Foreskin keratinocyte (primary cell): ENCODE measurements around the gene OSMR.

DNA sequence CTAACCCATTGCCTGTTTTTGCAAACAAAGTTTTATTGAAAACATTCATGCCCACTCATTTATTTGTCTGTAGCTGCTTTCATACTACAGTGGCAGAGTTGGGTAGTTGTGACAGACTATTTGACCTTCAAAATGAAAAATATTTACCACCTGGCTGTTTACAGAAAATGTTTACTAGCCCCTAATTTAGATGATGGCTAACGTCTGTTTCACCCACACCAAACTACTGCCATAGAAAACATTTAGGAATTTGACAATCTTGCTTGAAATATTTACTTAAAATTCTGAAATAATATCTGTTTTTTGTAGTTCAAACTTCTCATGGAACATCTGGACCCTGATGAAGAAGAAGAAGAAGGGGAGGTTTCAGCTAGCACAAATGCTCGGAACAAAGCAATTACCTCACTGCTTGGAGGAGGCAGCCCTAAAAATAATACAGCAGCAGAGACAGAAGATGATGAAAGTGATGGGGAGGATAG lies 185.7 kb downstream of the CPLANE1 start:
- RAMPAGE, total RNA: no peak

- RAMPAGE, total RNA: no peak
These were observed 184.6 kb downstream of the CPLANE1 start for GRCh38 chr5:37064616-37064914.

DNA sequence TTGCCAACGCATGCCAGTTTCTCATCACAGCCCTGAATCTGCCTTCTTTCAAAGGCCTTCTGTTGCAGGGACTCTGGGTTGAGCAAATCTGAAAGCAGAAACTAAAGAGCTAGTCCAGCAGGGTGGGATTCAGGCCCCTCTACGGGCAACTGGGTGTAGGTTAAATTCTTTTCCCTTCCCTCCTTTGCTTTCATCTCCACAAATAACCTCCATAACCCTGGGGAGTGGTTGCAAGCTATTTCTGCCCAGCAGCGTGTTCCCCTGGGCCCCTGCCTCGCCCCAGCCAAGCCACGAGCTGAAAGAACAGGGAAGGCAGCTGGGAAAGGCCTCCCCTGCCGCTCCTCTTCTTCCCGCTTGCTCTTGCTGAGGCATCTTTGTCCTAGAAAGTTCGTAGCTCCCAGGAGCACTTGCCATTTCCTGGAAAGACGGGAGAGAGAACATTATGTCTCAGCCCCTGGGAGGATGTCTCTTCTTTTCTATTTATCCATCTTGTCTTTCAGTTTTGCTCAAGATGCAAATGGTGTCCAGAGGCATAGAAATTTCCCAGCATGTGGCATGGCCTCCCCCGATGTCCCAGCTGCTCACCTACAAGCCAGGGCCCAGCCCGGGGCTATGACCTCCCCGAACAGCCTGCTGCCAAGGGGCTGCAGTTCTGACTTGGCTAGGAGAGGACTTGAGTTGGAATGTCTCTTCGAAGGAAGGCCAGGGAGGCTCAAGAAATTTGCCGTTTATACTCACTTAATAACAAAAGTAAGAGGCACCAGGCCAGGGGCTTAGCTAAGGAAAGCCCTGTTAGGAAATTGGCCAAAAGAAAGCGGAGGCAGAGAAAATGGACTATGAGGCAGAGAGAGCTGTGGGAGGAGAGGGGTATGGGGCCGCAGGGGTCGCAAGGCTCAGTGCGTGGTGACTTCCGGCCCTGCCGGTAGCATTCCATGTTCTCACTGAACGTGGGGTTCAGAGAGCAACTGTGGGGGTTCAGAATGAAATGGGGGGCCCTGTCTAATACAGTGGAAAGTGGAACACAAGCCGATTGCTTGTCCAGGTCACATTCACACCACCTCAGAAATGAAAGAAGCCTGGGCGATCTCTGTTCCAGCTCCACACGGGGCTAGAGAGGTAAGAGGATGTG lies 87.3 kb downstream of the LIFR start:
- RAMPAGE, total RNA: no peak

DNA sequence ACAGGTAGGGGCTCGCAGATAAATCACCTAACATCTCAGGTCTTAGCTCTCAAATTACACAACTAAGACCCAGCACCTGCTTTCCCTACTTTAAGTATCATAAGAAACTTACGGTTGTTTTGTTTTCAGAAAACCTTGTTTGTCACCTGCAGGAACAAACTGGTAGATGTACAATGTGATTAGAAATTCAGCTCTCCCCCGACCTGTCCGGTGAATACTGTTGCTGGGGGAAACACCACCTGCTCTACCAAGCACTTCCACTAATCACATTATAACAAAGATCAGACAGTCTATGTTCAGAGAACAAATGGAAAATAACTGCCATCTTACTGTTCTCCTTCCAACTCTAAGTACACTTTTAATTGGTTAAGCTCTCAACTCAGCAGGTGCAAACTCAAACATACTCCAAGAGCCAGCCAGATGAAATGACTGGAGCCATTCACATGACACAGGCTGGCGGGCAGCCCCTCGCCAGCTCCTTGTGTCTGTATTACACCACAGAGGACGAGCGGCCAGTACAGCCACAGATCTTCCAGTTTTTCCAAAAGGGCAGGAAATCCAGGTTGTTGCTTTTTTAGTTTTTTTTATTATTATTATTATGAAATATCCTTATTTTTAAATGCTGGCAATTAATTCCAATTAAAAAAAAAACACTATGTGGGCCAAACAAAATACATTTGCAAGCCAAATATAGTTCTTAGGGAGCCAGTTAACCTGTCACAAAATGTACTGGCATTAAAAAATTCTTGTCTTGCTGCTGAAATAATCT lies 16.1 kb downstream of the LIFR start:
- RAMPAGE, total RNA: no peak

- RAMPAGE, total RNA: no peak
These were observed 8.1 kb downstream of the LIFR start for GRCh38 chr5:38548329-38548861.

- RAMPAGE, total RNA: no peak
These were observed 33.1 kb upstream of the LIFR start for GRCh38 chr5:38589531-38589956.

DNA sequence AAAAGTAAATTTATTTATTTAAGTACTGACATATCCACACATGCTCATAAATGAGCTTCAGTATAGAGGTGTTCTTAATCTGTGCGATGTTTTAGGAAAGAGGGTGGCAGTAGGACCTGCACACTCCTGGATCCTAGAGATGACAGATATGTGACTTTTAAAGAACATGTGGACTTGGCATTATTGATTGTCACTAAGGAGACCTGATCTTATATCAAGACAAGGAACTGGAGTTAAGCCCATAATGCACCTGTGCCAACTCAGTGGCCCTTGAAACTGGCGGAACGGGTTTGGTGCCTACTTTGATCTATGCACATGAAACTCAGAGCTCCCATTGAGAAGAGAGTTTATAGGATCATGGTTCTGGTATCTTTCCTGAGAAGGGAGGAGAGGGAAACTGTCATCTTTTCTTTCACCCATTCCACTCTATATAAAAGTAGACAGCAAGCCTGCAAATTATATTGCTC lies 57.7 kb upstream of the LIFR start:
- RAMPAGE, total RNA: no peak

GRCh38 chr5:38662138-38662633 lies 105.7 kb upstream of the LIFR start:
- RAMPAGE, total RNA: no peak

DNA sequence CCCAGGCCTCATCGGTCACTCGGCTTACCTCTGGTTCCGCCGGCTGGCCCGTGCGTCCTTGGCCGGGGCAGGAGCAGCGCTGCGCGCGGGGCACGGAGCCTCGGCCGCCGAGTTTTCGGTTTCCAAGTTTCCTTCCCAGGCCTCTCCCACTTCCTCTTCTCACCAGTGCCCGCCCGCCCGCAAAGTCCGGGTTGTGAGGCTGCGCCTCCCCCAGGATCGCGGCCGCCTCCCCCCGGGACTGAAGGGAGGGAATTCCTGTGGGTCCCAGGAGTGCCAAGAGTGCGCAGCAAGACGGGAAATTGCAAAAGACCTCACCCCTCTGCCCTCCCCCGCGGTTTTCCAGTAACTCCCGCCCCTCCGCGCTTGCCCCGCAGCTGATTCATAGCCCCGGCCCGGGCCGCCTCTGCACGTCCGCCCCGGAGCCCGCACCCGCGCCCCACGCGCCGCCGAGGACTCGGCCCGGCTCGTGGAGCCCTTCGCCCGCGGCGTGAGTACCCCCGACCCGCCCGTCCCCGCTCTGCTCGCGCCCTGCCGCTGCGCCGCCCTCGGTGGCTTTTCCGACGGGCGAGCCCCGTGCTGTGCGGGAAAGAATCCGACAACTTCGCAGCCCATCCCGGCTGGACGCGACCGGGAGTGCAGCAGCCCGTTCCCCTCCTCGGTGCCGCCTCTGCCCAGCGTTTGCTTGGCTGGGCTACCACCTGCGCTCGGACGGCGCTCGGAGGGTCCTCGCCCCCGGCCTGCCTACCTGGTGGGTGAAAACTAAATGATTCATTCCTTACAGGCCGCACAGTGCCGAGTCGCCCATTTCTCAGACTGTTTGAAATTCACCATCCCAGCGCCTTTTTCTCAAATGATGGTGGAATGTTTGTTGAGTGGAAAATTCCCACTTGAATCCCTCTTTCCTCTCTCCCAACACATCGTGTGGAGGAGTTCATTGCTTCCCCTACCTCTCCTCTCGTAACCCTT lies at the start of gene OSMR:
Gene OSMR, plus strand, starts transcription at position 373 of the 966 bp plus-strand sequence.
- RAMPAGE, total RNA: no peak

- RAMPAGE, total RNA: no peak
These were observed 63.7 kb downstream of the OSMR start for GRCh38 chr5:38909278-38910084.

- RAMPAGE, total RNA: no peak
These were observed 94.8 kb downstream of the OSMR start for GRCh38 chr5:38940232-38941377.

- RAMPAGE, total RNA: no peak
These were observed 112.9 kb downstream of the OSMR start for GRCh38 chr5:38958652-38959089.

DNA sequence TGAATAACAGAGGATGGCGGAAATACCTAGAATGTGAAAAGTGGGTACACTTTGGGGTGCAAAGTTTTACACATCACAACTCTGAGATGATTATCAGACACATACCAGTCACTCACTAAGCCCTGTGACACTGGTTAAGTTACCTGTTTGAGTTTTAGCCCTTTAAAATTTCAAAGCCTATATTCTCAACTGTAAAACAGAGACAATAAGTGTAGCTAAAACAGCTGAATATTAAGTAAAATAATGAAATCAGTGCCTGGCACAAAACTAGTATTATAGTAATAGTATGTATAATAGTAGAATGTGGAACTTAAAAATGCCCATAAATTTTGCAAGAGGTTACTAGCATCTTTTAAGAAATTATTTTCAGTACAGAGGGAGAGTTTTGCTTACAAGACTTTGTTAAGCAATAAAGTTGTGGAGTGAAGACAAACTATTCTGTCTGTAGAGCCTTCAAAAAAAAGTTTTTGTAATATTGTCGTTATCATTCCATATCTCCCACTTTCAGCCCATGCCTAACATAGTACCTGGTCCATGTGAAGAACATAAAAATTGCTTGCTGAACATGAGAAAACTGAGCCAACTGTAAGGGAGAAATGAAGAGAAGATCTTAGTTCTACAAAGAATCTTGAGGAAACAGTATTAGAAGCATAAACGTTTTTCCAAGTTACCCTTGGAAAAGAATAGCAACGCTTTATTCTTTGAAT lies 5.2 kb downstream of the RICTOR start:
- RAMPAGE, total RNA: no peak

DNA sequence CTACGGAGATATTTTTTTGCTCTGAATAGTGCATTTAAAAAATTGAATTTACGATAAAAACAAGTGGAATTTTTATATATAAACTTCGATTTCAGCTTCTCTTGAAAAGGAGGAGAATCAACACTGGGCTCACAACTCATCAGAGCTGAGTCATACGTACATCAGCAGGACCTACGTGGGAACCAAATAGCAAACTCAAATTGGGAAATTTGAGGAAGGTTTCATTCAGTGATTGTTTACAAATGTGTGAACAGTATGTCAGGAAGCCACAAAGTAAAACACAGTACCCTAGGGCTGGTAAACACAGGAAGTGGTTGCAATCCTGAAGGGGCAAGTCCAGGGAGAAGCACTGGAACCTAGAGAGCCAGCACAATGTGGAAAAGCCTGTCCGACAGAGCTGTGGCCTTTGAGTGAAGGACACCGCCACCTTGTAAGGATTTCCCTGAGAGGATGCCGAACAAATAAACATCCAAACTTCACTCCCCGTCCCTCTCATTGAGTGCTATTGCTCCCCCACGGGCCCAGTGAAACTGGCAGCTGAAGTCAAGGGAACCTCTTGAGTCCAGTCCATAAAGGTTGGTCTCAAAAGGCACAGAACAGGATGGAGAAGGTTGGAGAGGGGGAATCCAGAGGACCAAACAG lies 26.7 kb upstream of the RICTOR start:
- RAMPAGE, total RNA: no peak

DNA sequence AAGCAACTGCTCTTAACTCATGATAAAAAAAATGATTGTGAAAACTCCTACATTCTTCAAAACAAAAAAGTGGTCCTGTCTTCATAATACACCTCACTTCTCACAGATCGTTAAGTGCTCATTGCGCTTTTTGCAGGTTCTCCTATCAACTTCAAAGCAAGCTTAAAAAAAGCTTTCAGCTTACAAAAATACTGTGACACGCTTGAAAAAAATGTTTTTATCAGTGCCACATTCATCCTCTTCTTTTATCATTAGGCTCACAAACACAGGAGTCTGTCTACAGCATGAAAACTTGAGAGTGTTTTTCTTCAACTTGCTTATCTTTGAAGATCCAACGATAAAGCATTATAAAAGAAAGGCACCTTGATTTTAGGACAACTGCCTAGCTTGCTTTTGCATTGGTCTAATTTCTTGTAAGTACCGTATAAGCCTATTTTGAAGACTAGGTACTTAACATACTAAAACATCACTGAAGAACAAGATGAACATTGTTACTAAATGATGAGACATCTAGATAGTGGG lies 32.3 kb downstream of the FYB1 start:
- RAMPAGE, total RNA: no peak

- RAMPAGE, total RNA: no peak
These were observed 18.0 kb downstream of the FYB1 start for GRCh38 chr5:39201229-39201804.

DNA sequence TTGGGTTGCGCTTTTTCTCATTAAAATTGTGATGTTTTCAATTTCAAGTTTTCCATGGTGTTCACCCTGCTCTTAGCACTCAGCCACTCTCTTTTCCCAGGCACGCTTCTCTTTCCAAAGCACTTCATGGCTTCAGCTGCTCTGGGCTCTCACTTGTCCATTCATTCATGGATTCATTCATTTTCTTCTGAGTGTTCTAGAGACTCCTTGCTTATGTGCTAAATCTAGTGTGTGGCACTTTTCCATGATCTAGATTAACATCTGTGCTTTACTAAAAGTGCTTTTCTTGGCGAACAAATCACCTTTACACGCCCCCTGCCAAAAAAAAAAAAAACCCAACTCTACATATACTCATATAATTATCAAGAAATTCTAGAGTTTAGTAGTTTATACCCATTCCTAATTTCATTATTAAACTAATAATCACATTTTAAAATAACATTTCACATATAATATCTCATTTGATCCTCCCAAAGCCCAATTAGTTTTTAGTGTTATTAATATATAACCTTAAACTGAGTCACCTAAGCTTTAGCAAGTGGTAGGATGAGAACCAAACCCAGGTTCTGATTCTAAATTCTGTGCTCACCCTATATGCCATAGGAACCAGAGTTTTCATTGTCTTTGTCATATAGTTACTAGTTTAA lies 6.5 kb downstream of the FYB1 start:
- RAMPAGE, total RNA: no peak

DNA sequence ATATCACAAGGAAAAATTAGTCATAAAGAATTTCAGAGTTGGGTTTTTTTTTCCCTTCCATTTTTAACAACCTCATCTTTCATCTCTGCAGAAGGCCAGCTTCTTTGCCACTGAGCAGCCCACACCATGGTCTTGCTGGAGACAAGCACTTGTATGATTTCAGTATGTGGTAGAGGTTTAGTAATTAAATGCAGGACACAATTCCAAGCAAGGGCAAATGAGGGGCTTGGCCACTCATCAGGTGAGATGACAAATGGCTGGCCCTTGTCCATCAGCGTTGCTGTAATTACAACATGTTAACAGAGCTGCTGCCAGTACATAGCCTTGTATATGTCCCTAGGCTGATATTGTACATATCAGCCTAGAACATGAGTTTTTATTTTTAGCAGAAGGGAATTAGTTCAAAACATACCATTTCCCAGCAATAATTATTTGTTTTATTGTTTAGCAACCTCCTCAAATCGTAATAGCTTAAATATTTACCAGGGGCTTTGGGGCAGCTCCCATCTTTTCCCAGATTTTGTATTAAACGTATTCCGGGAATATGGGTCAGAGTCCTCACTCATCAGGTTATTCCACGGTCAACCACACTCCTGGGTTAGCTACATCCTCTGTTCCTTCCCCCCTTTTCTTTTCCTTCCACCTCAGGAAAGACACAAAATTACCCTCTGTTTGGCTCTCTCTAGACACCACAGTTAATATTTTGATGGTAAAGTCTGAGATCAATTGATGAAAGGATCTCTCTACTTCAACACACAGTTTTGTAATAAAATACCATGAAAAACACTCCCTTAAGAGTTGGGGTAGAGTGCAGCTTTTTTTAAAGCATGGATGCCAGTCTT lies 5.1 kb upstream of the C9 start:
- RAMPAGE, total RNA: no peak

DNA sequence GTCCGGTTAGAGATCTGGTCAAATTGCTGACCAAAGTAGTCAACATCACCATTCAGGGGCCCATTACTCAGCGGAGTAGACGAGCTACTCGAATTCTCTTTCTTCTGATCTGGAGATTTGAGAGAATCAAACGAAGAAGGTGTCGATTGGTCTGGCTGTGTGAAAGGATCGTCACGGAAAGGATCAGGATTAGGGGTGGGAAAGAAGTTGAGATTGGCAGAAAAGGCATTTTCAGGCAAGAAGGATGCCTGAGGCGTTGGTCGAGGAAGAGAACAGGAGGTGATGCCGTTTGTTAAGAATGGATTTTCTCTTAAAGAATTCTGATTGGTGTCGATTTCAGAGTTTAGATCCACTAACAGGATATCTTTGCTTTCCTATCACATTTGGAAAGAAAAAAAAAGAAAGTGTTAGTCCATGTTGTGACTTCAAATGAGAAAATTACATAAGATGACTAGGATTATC lies 18.6 kb upstream of the C9 start:
- RAMPAGE, total RNA: no peak

- RAMPAGE, total RNA: no peak
These were observed 29.9 kb downstream of the DAB2 start for GRCh38 chr5:39394762-39395344.